Mesenchymal stem cell of Wharton's jelly (primary cell): ENCODE data around the genes CCNL2, TMEM88B, MIB2 and CFAP74.

GRCh38 chr1:1376053-1376833 is 1.2 kb upstream of the AURKAIP1 start:
- CAGE, long polyA plus RNA: no peak

- CAGE, long polyA plus RNA: no peak
These were observed at the start of gene CCNL2 for GRCh38 chr1:1399038-1399442. TSS of gene CCNL2 (minus strand) at chr1:1399335.

GRCh38 chr1:1425599-1426516 is at the start of gene TMEM88B:
TSS of gene TMEM88B (plus strand) at chr1:1425871.
- CAGE, long polyA plus RNA: no peak

DNA sequence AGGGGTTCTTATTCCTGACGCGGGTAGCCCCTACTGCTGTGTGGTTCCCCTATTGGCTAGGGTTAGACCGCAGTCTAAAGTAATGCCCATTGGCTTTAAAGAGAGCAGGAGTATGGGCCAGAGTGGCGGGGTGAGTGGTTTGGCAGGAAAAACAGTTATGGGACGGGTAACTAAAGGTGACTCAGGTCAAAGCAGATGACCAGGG is 1.0 kb upstream of the ATAD3B start:
- CAGE, long polyA plus RNA: no peak

- CAGE, long polyA plus RNA: no peak
These were observed 10.7 kb downstream of the ATAD3A start for GRCh38 chr1:1522487-1523235.

DNA sequence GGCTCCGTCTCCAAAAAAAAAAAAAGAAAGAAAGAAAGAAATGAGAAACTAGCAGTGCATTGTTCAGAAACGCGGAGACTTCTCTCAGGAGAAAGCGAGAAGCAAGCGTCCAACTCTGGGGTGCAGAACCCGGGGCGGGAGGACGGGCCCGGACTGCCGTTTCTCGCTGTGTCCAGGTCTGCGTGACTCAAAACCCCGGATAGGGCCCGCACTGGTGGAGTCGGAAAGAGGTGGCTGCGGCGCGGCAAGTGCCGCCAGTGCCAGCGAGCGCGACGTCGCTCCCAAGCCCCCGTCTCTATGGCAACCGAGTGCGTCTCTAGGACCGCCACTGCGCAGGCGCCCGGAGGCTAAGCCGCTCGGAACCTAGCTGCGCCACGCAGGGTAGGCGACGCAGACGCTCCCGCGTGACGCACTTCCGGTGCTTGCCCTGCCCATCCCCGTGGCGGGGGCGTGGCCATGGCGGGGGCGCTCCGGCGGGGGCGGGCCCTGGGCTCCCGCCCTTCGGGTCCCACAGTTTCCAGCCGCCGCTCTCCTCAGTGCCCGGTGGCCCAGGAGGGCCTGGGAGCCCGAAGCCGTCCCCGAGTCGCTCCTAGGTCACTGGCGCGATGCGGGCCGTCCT is at the start of gene MIB2:
Gene MIB2, plus strand, starts transcription at position 497 of the 619 bp plus-strand sequence.
- CAGE, long polyA plus RNA: no peak

DNA sequence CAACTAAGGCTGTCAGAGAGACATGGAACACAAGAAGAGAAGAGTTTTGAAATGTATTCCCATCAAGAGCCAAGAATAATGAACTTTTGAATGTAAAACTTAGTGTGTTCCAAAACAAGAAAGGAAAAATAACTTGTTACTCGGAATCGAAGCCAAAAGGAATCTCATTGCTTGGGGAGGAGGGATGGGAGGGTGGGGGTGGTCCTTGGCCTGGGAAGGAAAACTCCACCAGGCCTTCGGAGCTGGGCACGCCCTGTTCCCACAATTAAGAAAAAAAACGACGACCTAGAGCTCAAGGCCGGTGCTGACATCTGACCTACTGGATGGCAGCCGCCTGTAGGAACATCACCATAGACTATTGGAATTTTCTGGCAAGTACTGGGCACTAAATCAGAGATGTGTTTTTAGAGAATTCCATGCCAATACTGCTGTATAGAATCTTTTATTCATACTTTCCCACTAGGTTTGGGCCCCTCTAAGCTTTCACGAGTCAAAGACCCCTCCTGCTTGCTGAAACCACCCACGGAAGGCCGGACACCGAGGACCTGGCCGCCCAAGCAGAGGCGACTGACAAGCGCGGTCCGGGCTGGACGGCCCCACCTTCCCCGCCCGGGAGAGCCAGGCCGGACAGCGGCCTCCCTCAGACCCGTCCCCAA is 709 bp downstream of the NADK start:
- CAGE, long polyA plus RNA: no peak

GRCh38 chr1:1782338-1783499 is 4.4 kb upstream of the NADK start:
- CAGE, long polyA plus RNA: no peak

DNA sequence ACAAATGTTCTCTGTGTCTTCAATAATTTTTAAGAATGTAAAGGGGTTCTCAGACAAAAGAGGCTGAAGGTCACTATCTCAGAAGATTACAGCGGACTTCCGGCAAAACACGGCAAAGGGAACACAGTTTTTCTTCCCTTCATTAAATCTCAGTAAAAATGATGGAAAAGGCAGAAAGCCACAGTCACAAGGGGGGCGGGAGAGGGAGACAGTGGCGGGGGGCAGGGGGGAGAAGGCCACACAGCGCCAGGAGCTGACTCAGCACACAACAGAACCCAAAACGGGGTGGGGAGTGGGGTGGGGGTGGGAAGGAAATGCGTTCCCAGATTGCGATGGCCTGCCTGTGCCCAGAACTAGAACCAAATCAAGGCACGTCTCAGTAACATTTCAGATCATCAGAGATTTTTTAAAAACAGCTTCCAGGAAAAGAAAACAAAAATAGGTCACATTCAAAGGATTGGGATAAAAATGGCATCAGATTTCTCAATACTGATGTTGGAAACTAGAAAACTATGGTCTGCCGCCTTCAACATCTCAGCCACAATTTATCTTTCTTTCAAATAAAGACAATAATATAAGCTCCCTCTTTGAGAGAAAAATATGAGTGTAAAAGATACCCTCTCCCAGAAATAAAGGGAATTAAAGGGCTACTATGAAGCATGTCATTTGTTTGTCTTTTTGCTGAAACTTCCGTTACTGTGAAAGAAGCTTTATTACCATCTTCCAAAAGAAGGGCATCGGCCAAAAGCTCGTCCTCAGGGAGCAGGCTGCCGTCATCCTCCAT is 13.2 kb downstream of the CFAP74 start:
- CAGE, long polyA plus RNA: no peak

DNA sequence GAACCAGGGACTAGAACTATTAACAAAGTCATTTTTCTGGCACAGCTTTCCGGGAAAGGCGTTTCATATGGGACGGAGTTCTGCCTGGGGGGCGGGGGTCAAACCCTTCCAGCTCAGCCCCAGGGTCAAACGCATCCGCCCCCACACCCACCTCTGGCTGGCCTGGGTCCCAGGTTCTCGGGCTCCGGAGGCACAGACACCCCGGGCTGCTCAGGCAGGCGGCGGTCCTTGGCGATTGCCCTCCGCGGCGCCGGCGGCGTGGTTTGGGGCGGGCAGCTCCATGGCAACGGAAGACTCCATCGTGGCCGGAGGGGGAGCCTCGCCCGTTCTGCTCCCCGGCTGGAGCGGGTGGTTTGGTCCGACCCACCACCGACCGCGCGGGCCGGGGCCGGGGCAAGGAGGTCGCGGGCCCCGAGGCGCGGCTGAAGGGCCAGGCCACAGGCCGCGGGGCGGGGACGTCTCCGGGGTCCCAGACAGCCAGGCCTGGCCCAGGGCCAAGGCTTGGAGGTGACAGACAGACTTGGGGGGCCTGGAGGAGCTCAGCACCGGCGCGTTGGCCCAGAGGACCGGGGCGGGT is at the start of gene CFAP74:
Gene CFAP74, minus strand, starts transcription at position 237 of the 577 bp plus-strand sequence.
- CAGE, long polyA plus RNA: no peak

GRCh38 chr1:2052499-2052749 is 2.2 kb downstream of the PRKCZ start:
- CAGE, long polyA plus RNA: no peak

DNA sequence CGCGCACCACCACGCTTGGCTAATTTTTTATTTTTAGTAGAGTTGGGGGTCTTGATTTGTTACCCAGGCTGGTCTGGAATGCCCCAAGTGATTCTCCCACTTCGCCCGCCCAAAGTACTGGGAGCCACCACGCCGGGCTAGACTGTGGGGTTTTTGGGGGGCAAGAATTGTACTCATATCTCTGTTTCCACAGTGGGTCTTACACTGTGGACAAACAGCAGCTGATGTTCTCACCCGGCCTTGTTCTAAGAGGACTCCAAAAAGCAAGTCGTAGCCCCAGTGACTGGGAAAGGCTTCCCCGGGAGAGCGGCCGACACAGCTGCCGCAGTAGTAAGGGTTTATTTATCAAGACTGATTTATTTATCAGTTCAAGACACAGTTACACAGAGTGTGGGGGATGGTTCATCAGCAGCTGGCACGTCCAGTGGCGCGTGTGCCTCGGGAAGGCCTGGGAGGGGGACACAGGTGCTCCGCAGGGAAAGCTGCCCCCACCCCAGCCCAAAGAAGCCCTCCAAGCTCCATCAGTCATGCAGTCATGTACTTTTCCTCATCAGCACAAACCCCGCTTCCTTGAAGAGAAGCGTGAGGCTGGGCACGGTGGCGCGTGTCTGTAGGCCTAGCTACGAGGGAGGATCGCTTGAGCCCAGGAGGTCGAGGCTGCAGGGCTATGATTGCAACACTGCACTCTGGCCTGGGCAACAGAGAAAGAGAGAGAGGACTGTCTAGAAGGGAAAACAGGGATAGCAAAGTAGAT is 53.0 kb downstream of the PRKCZ start:
- CAGE, long polyA plus RNA: no peak

- CAGE, long polyA plus RNA: no peak
These were observed 65.6 kb downstream of the PRKCZ start for GRCh38 chr1:2115739-2116292.

DNA sequence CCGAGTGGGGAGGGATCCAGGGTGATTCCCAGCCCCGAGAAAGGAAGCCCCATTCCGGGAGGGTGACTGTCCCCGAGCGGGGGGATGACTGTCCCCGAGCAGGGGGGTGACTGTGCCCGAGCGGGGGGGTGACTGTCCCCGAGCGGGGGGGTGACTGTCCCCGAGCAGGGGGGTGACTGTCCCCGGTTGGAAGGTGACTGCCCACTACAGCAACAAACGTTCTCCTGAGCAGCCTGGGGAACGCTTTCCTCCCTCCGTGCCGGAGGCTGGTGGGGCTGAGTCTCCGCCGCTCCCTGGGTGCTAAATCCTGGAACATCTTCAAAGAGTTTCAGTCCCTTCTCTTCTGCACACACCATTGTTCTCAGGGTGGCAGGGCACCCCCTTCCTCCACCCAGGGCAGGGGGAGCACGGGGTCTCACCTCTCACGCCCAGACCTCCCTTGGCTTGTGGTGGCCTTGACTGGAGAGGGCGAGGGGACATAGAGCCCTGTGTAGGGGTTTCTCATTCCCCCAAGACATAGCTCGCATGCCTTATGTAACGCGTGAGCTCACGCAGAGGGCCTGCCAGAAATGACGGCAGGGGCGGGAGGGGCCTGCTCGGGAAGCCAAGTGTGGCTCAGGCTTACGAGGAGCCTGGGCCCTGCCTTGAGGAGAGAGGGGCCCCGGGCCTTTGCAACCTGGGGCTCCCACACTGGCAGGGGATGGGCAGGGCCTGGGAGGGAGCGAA is 14.3 kb upstream of the SKI start:
- CAGE, long polyA plus RNA: no peak

GRCh38 chr1:2236790-2237812 is 9.0 kb downstream of the SKI start:
- CAGE, long polyA plus RNA: no peak

DNA sequence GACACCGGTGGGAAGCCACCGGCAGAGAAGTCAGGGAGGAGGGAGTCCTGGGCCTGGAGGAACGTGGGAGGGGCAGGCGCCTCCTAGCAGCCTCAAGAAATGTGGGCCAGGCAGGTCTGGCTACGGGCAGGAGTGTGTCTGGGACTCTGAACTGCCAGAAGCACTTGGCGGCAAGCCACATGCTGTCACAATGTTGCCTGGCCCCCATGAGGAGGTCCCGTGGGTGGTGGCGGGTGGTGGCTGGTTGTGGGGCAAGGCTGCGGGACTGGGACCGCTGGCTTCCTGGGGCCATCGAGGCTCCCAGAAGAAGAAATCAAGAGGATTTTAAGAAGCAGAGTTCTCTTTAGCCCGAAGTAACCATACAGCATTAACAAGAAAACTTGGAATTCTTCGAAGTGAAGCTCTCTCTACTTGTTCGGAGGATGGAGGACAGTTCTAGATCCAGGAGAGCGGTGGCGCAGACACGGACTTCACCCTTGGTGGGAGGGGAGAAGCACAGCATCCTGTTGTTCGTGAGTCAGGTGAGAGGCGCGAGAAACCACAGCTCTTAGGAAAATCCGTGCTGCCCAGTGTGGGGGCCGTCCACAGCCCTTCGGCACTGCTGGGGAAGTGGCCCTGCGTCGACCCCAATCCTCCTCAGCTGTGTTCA is 12.3 kb downstream of the SKI start:
- CAGE, long polyA plus RNA: no peak

GRCh38 chr1:2247734-2248941 is 20.0 kb downstream of the SKI start:
- CAGE, long polyA plus RNA: no peak

- CAGE, long polyA plus RNA: no peak
These were observed 22.5 kb downstream of the SKI start for GRCh38 chr1:2250436-2251242.

- CAGE, long polyA plus RNA: no peak
These were observed 31.8 kb downstream of the SKI start for GRCh38 chr1:2259597-2260653.

DNA sequence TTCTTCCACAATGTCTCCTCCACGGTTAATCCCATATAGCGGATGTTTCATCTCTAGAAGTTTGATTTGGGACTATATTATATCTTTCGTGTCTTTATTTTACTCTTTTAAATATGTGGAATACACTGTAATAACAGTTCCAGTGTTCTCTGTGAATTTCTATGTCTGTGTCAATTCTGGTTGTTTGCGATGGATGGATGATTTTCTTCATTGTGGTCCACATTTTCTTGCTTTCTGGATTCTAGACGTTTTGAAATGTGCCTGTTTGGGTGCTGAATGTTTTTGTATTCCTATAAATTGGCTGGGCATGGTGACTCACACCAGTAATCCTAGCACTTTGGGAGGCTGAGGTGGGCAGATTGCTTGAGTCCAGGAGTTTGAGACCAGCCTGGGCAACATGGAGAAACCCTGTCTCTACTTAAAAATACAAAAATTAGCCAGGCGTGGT is 37.3 kb downstream of the SKI start:
- CAGE, long polyA plus RNA: no peak